ENCODE measurements around the gene NDE1.

DNA sequence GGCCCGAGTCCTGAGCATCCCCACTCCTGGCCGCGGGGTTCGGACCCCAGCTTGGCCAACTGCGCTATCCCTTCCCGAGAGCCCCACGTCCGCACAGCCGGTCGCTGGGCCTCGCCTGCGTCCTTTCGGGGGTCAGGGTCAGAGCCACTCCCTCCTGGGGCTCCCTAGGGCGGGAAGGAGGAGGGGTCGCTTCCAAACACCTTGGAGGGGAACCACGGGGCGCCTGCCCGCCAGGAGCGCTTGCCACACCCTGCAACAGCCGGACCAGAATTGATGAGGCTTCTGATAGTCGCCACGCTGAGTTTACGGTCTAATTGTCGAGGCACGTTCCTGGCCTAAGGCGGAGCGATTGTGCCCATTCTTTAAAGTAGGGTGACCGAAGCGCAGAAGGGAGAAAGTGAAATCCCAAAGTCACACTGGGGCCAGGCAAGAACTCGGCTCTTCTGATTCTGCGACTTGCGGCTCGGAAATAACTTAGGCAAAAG lies 453 bp downstream of the BFAR start:
- PRO-cap = bidirectional peak, plus-strand start at position 195 of the sequence, minus-strand start at position 127 of the sequence; bidirectional peak, plus-strand start at position 392 of the sequence, minus-strand start at position 272 of the sequence

DNA sequence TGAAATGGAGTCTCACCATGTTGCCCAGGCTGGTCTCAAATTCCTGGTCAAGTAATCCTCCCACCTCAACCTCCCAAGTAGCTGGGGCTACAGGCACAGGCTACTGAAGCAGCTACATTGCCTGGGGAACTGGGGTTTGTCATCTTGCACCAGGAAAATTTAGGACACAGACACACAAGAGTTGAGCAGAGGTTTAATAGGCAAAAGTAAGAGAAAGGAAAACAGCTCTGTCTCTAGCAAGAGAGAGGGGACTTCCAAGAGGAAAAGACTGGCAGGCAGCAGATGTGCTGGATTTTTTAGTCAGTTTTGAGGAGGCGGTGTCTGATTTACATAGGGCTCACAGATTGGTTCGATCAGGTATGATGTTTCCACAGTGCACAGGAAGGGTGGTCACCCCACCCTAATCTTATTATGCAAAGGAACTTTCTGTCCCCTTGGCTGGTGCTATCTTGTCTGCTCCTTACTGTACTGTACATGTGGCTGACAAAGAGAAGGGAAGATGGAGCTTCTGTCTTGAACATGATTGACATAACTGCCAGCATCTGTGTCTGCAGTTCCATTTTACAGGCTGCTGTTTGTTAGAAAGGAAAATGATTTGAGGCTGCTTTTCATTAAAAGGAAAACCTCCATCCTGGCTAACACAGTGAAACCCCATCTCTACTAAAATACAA lies 25.3 kb downstream of the BFAR start:
- PRO-cap = bidirectional peak, plus-strand start at position 421 of the sequence, minus-strand start at position 270 of the sequence

DNA sequence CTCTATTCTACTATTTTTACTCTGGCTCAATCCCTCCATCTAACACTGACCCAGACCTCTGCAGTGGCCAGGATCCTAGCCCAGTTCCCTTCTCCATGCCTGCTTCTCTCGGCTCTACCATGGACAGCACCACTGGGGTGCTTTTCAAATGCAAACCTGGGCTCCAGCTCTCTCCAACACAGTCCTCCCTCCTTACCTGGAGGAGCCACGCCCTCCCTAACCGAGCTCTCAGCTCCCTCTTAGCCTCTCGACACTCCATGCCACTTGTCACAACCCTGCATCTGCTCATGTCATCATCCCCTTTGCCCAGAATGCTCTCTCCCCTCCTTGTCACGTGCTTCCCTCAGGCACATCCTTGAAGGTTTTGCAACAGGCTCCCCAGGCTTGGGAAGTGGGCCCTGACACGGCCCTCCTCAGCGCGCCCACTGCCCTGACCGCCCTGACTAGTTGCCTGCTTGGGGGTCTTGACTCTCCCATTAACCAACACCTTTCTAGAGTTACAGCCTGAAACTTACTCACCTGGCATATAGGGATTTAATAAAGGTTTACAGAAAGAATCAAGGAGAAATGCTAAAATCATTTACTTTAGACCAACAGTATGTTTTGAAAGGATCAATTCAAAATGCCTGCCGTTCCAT lies 41.6 kb downstream of the MARF1 start:
- PRO-cap = no peak

GRCh38 chr16:15625316-15625960 lies 17.5 kb downstream of the MARF1 start:
- PRO-cap = no peak

GRCh38 chr16:15649764-15650728 lies at the start of gene NDE1:
Gene NDE1, plus strand, starts transcription at chr16:15650245.
- PRO-cap = bidirectional peak, plus-strand start at chr16:15650263, minus-strand start at chr16:15650086; unidirectional peak, minus-strand start at chr16:15650580

DNA sequence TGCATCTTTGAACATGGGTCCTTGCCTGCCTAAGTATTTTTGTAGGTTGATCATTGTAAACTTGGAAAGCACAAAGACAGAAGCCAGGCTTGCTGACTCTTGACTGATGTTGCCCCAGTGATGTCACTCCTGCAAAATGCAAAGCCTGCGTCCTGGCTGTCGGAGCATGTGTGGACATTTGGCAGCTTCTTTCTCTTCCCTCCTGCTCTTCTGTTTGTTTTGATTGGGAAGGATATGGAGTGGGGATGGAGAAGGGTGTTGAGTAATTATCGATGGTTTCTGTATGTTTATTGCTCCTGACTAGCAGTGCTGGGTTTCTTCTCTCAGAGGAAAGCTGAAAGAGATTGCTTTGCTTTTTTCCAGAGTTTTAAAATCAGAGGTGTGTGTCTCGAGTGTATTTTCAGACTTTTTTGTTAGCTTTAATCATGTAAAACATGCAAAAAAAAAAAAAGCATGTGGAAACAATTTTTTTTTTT lies 3.3 kb downstream of the NDE1 start:
- PRO-cap = no peak

DNA sequence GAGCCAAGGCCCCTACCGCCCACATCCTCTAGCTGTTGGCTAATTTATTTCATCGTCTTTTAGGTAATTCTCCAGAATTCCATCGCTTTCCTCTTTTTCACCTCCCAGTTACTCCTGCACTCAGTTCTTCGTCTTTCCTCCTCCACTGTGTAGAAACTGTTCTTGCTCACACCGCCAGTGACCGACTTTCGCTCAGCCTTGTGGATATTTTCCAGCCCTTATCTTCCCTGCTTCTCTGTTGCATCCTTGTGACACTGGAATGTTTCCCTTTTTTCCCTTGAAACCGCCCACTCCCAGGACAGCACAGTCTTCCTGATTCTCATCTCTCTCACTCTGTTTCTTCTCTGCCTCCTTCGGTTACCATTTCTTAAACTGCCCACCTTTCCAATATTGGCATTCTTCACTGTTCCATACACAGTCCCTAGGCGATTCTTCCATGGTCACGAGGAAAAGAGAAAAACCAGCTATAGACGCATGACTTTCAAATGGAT lies 10.5 kb downstream of the NDE1 start:
- PRO-cap = no peak

GRCh38 chr16:15714776-15715362 lies 64.8 kb downstream of the NDE1 start:
- PRO-cap = no peak

DNA sequence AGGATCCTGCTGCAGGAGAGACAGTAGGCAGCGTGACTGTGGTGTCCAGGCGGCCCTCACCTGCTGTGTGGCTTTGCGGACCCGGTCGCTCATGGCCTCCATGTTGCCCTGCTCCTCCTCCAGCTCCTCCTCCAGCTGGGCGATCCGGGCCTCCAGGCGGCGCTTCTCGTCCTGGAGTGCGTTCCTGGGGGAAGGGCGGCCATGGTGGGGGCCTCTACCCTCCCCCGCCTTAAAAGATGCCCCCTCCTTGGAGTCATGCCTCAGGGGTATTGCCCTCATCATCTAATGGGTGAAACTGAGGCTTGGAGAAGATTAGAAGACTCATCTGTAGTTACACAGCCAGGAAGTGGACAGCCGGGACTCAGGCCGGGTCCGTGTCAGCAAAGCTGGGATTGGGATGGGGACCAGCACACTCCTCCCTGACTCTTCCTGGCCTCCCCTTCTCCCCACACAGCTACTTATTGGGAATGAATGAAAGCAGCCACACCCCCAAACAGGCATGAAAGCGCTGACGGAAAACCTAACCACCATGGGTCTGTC lies 68.3 kb downstream of the NDE1 start:
- PRO-cap = no peak

- PRO-cap = no peak
These were observed 126.9 kb downstream of the ABCC6 start for GRCh38 chr16:16096232-16097005.

- PRO-cap = no peak
These were observed 103.2 kb downstream of the ABCC6 start for GRCh38 chr16:16119811-16120776.

- PRO-cap = no peak
These were observed 120.4 kb downstream of the NPIPA7 start for GRCh38 chr16:16499242-16499839.

- PRO-cap = unidirectional peak, plus-strand start at chr16:17270831
These were observed 200.2 kb downstream of the XYLT1 start for GRCh38 chr16:17270445-17271112.

DNA sequence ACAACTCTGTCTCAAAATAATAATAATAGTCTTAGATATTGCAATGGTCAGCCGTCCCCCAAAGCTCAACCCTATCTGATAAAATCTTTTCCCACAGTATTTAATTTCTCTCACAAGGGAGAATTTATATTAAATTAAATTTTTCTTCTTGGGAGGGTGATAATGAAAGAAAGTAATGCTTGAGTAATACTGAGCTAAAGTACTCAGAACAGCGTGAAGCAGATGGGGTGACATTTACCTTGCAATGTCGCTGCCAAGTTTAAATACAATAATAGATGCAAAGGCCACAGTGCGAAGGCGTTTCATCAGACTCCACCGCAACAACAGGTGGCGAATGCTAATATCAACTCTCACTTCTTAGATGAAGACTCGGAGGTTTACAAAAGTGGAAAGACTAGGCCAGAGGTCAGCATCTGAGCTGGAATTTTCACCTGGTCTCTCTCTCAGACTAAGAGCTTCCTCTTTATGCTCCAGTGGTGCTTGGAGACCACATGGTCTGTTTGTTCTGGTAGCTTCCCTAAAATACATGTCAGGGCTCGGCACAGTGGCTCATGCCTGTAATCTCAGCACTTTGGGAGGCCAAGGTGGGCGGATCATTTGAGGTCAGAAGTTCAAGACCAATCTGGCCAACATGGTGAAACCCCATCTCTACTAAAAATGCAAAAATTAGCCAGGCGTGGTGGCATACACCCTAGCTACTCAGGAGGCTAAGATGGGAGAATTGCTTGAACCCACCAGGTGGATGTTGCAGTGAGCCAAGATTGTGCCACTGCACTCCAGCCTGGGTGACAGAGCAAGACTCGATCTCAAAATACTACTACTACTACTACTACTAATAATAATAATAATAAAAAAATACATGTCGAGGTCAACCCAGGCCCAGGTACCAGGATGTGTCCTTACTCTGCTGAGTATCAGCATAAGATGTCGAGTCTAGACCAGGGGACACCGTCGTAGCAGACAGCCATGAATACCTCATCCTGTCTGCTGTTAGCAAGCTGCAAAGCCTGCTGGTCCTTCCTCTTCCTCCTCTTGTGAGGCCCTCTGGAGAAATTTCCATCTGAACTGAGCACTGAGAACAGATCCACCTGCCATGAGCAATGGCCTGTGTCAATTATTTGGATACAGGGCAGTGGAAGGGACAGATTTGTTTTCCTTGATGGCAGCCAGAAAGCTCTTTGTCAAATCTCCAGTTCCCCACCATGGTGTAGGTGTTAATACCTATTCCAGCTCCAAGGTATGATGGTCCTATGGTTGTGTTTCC lies 168.9 kb downstream of the XYLT1 start:
- PRO-cap = no peak

GRCh38 chr16:17312847-17313871 lies 157.6 kb downstream of the XYLT1 start:
- PRO-cap = no peak

- PRO-cap = no peak
These were observed 109.8 kb downstream of the XYLT1 start for GRCh38 chr16:17360907-17361456.

- PRO-cap = unidirectional peak, minus-strand start at chr16:17414600
These were observed 56.4 kb downstream of the XYLT1 start for GRCh38 chr16:17414042-17415065.

GRCh38 chr16:18527505-18528156 lies 34.3 kb downstream of the NOMO2 start:
- PRO-cap = no peak

- PRO-cap = no peak
These were observed 8.7 kb upstream of the NOMO2 start for GRCh38 chr16:18570608-18570944.

GRCh38 chr16:18792701-18793506 lies 2.8 kb upstream of the RPS15A start:
- PRO-cap = no peak

Data from colonic mucosa (tissue), 1 donor.